Neuron (in vitro differentiated cells): ENCODE measurements around the genes CTTNBP2NL and PPM1J.

DNA sequence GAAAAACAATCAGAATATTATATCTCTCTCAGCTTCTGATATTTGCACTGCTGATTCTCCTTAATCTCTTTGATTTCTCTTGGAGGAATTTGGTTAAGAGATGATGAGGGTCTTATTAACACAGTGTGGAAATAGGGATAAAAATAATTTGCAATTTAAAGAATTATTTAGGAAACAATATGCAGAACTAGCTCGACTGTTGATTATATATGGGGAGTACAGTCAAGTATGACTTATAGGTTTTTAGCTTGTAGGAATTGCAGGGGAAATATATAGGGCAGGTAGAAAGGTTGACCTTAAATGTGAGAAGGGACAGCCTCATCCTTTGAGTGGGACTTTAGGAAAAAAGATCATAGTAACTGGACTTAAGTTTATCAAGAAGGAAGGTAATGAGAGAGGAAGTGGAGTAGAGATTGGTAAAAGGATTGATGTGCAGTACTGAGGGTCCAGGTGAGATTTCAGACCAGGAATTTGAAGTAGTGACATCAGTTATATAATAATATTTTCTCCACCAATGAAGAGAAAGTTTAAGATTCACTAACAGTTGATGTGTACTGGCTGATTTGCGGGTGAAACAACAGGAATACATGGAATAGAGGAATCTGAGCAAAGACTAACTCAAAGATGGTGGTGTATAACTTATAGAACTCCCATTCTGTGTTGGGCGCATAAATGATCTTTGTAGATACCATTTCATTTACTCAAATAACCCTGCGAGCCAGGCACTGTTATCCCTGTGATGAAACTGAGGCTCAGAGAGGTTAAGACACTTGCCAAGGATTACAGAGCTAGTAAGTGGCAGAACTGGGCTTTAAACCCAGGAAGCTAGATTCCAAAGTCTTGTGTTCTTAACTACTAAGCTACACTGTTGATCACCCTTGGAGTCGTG lies 25.6 kb downstream of the RAP1A start:
- PRO-cap: no peak

- PRO-cap: no peak
Observed at GRCh38 chr1:111909059-111909492, 80.4 kb downstream of the KCND3 start.

DNA sequence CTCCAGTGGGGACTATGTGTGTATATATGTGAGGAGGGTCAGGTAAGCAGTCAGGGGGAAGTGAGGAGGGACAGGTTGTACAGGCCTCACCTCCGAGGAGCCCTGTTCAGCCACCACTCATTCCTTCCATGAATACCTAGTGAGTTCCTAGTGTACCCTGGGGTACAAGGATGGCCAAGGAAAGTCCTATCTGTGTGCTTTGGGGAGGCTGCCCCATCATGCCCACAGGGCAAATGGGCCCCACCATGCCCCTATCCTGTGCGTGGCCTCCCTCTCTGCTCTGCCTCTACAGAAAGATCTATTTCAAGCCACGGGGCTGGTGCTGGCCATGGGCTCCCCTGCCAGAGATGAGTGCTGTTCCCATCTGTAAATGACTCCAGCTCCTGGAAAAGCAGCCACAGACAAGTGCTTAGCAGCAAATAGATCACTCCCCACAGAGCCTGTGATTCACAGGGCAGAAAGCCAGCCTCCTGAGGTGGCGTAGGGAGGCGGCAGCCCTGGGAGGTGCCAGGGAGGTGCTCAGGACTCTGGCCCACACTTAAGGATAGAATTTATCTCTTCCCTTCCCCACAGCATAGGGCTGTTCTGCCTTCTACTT lies 41.4 kb downstream of the KCND3 start:
- PRO-cap: no peak

DNA sequence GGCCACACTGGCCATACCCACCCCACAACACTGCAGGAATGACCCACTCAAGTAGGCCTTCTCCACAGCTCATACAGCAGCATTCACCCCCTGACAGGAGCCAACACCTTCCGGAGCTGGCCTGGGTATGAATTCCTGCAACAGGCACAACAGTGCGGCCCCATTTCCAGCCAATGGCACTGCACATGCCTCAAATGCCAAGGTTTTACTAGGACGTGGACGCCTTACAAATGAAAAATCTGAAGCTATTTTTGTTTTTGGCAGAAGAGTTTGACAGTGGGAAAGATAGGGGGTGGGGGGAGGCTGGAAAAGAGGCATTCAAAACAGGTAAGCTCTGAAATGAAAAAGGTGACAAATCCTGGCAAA lies 1.9 kb downstream of the KCND3 start:
- PRO-cap: no peak

GRCh38 chr1:111992465-111993012 lies 3.1 kb upstream of the KCND3 start:
- PRO-cap: no peak

DNA sequence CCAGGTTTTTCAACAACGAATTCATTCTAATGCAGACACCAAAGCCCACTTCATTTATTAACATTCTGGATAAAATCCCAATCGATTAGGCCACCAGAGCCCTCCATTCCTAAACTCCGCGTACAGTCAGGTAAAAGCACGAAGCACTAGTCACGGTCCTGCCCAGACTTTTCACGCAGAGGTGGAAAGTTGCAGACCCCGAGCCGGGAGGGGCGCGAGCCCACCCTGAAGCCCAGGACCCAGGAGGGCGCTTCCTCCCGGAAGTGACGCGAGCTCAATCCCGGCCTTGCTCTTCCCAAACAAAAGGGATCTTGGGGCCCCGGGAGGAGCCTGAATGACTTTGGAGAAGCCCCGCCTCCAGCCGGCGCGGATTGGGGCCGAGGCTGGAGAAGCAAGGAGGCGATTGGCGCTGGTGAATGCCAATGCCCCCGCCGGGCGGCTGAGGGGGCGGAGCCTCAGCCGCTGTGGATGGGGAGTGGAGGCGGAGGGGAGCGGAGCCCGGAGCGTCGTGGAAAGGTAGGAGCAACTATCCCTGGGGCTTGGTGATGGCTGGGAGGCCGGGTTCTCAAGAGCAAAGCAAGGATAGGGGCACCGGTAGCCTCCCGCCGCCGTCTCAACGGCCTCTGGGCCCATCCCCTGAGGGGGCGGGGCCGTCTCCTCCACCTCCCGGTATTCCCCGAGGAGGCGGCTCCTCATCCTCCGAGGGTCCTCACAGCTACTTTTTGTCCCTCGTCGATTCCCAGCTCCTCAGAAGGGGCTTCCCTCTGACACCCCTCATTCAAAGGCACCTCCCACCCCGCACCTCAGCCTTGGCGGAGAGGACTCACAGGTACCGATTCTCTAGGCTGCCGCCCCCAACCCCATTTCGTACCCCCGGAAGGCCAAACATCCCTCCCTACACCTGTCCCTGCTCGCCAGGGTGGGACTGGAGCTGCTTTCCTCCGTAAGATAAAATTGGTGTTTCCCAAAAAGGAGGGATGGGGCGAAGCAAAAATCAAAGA lies at the start of gene CTTNBP2NL:
Gene CTTNBP2NL, plus strand, starts transcription at position 458 of the 1,001 bp plus-strand sequence.
- PRO-cap: bidirectional peak, plus-strand start at position 467 of the sequence, minus-strand start at position 265 of the sequence; bidirectional peak, plus-strand start at position 712 of the sequence, minus-strand start at position 625 of the sequence

DNA sequence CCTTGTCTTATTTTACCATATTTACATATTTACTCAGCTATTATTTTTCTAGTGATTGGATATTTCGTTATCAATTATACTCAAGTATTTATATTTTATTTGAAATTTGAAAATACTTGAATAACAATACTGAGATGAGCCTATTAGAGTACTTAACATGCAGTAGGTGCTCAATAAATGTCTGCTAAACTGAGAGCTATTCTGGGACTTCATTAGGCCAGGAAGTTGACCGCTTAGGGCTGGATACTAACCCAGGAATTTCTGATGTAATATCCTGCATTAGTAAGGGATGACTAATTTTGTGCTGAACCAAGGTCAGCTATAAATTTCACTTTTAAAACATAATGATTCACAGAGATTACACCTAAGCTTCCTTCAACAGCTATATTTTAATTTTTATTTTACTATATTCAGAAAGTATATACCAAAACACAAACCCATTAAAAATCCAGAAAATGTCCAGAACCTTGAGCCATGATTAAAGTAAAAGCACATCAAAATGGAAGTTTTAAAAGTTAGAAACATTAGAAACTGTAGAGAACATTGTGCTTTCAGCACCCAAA lies 35.3 kb downstream of the WNT2B start:
- PRO-cap: no peak

DNA sequence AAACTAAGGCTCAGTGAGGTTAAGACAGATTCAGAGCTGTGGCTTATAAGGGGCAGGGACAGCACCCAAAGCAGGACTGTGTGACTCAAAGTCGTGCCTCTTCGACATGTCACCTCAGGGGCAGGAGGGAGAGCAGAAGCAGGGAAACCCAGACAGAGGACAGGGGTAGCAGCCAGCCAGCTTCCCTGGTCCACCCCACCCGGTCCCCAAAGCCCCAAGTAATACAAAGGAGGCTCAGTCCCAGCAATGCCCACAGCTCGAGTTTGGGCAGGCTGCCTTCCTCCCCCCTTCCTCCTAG lies 2.5 kb downstream of the RHOC start:
- PRO-cap: no peak

GRCh38 chr1:112714906-112716007 lies at the start of gene PPM1J:
TSS of gene PPM1J (minus strand) at chr1:112715332.
- PRO-cap: unidirectional peak, plus-strand start at chr1:112715061; bidirectional peak, plus-strand start at chr1:112715625, minus-strand start at chr1:112715329; unidirectional peak, minus-strand start at chr1:112715934

DNA sequence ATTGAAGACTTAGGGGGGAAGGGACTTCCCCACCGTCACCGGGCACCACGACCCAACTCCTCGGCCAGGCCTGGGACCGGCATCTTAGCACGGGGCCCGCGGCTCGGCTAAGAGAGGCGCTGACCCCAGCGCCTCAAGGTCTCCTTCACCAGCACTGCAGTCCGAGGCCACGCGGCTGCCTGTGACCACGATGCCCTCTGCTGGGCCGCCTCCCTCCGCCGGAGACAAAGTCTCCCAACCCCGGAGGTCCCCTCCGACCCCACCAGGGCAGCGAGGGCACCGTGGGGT lies 340 bp downstream of the SLC16A1 start:
- PRO-cap: bidirectional peak, plus-strand start at position 159 of the sequence, minus-strand start at position 158 of the sequence

- PRO-cap: no peak
Observed at GRCh38 chr1:112956848-112957385, 921 bp upstream of the SLC16A1 start.

DNA sequence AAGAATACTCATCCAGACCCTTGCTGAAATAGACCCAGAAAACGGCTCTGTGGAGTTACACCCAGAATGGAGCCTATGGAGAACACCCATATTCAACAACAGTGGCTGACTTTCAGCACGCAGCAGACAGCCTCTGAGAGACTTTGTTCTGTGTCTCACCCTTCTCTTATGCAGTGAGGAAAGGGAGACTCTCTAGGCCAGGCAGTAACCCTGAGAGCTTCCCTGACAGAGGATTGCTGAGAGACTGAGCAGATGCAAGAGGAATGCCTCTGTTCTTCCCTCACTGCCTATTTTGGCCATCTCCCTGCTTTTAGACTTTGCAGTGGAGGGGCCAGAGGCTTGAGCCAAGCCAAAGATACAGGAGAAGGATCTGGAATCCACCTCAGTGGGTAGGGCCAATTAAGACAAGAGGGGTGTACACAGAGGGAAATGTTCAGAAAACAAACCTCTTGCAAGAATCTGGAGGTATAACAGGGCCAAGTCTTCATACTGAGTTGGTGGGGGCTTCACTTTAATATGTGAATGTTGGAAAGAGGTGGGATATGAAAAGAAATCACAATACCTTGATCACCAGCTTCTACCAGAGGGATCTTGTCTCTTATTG lies 41.9 kb upstream of the SLC16A1 start:
- PRO-cap: no peak

DNA sequence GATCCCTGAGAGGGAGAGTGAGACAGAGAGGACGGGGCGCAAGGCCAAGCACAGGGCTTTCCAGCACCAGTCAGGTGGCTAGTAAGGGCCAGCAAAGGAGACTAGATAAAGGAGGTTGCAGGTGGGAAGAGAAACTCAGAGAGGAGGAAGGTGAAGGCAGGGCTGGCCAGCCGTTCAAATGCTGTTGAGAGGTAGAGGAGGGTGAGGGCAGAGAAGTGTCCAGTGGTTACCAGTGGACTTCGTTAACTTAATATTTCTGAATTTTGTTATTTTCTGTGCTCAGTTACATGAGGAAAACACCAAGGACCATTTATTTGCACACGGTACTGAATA lies 137.6 kb upstream of the MAGI3 start:
- PRO-cap: no peak

- PRO-cap: no peak
Observed at GRCh38 chr1:113405274-113406012, 15.1 kb downstream of the MAGI3 start.

DNA sequence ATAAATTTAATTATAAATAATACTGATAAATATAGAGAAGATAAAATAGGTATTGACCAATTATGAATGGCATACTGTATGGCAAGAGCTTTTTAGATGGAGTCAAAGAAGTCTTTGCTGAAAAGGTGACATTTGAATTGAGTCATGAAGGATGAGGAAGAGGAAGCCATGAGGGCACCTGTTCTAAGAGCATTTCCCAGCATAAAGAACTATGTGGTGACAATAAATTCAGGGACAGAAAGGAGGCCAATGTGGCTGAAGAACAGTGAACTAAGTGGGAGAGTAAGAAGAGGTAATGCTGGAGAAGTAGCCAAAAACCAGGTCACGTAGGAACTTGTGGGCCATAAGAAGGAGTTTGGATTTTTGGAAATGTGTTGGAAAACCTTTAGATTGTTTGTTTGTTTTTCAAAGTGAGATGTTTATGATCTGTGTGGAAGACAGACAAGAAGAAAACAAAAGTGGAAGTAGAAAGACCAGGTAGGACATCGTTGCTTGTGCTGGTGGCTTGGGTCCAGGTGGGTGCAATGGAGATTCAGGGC lies 67.5 kb downstream of the MAGI3 start:
- PRO-cap: no peak

DNA sequence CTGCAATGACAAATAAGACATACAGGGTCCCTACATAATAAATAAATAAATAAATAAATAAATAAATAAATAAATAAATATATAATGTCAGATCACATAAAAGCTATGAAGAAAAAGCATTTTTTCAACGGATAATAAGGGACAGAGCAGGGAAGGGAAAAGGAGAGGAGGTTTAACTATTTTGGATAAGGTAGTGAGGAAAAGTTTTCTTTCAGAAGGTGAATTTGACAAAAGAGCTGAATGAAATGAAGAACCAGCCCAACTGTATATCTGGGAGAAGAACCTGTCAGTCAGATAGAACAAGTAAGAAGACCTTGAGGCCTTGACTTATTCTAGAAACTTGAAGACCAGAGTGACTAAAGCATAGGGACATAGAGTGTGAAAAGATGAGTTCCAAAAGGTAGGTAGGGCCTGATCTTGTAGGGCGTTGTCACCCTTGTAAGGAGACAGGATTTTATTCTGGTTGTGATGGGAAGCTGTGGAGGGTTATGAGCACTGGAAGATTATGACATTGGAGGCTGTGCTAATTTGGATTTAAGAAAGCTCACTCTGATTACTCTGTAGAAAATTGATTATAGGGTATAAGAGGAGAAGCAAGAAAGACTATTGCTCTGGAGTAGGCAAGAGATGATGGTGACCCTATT lies 115.3 kb downstream of the MAGI3 start:
- PRO-cap: no peak

DNA sequence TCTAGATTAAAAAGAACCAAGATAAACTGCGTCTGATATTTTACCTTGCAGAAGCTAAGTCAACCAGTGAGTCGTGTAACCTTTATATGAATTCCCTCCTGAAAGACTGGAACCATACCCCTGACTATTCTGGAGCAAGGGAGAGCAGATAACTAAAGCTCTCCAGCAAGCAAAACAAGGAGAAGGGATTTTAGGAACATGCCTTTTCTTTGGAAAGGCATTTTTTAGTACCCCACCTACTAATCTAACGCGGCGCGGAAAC lies 1.2 kb downstream of the RSBN1 start:
- PRO-cap: unidirectional peak, plus-strand start at position 115 of the sequence

DNA sequence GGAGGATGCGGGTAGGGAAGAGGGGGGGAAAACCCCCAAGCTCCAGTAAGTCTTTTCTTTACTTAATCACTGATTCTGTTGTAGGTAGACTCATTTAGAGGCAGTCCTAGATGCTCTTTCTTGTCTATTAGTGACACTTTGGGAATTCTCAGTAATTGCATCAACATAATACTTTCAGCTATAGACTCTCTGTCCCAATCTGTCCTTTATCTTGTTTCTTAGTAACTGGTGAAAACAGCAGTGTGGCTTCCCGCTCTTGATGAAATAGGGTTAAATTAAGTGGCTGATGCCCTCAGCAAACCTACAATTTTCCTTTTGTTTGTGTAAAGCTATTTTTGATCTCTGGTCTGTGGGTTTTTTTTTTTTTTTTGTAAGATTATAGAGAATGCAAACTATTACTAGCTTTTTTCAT lies 1.7 kb downstream of the HIPK1 start:
- PRO-cap: no peak

DNA sequence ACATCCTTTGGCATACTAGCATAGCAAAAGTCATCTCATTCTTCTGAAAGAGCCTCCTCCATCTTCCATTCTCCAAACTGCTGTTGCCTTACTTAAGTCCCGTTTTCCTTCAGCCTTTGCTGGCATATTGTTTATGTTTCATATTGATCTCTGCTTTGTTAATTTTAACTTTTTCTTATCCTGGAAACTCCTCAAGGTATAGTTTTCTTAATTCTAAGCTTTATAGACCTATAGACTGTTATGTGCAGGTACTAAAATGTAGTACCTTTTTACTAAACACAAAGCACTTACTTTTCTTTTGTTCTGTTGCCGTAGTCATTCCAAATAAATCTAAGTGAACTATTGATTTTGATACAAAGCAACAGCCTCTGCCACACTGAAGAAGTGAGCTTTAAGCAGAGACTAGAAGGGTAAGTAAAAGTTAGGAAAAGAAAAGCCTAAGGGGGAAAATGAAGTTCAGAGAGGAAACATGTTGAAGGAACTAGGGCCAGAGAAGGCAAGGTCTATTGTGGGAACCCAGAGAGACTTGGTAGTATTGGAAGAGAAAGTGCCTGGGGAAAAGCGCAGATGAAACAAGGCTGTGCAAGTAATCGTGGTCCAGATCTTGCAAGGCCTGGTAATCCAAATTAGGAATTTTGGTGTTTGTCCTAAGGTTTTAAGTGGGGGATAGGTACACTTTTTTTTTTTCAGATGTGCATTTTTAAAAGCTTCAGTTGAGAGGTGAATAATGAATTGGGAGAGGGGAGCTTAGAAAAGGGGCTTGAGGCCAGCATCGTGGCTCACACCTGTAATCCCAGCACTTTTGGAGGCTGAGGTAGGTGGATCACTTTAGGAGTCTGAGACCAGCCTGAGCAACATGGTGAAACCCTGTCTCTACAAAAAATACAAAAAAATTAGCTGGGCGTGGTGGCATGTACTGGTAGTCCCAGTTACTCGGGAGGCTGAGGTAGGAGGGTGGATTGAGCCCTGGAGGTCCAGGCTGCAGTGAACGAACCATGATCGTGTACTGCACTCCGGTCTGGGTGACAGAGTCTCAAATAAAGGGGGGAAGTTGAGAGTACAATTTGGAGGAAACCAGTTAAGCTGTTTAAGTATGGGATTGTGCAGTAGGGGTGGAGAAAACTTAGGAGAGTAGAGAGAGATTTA lies 4.1 kb downstream of the HIPK1 start:
- PRO-cap: no peak

GRCh38 chr1:113965877-113966490 lies 13.3 kb upstream of the OLFML3 start:
- PRO-cap: no peak